B cell (primary cell): ENCODE data around the genes SLCO1C1, SPX and CMAS.

GRCh38 chr12:19591366-19592190 is 152.3 kb downstream of the AEBP2 start:
- PRO-cap = no peak
- CAGE, long polyA plus RNA = no peak

DNA sequence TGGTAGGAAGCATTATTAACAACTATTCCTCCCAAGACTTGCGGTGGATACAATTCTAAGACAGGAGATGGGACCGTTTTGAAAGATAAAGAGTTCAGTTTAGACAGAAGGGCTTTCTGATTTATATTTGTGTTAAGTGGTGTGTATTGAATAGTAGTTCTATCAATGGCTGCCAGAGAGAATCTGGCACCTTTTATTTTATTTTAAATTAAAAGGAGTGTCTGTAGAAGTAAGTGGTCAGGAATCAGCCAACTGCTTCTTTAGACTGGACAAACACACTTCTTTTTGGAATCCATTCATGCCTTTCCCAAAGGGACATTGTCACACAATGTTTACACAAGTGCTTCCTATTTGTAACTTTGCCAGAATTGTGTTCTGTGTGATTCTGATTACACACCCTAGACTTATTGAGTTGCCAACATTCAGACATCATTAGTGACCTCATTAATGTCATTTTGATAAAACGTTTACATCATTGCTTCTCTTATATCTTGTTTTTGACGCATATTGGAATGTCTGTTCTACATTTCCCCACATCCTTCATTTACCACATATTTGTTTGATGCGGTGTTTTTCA is 305.3 kb downstream of the AEBP2 start:
- PRO-cap = no peak
- CAGE, long polyA plus RNA = no peak

DNA sequence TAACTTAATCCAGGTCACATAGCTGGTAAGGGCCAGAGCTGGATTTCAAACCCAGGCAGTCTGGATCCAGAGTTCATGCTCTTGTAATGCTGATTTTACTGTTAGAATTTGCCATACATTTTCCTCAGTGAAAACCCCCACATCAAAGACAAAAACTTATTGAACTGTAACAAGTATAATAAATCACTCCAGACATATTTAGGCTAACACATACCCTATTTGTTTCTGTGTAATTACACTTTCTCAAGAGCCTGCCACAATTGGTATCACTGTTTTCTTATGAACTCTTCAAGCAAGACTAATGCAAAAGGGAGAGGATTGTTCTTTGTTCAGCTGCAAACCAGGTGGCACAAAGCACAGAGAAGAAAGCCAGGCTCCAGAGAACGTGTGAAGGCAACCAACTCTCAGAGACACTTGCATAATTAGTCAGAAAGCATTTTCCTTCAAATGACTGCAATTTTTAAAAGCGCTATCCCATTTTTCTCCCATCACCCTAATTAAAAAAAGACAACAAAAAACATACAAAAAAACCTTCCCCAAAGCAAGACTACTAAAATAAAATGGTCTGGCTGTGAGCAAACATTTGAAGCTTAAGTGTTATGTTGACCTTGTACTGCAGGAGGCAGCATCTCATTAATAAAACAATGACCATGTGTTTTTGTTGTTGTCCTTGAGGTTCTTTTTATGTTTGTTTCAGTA is 452.9 kb upstream of the PDE3A start:
- PRO-cap = no peak
- CAGE, long polyA plus RNA = no peak

GRCh38 chr12:19945805-19946214 is 422.5 kb upstream of the PDE3A start:
- PRO-cap = no peak
- CAGE, long polyA plus RNA = no peak

- PRO-cap = no peak
- CAGE, long polyA plus RNA = no peak
Observed at GRCh38 chr12:20695140-20695700, at the start of gene SLCO1C1. Gene SLCO1C1, plus strand, starts transcription at chr12:20695332.

DNA sequence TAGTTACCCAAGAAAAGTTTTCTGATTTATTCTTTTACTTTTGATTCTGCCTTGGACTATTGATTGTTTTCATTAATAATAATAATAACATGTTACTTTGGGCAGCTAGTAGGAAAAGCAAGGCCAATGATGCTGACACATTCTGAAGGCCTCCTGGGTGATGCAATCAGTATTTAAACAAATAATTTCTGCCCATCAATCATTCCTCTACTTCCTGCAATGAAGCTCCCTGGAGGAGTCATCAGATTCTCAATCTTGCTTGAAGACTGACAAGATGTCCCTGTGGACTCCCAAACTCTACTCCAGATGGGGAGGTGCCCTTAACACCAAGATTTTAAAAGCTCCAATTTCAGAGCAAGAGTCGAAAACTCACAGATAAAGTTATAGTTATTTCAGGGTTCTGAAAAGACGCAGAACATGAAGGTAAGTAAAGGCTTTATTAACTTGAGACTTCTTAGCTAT is at the start of gene SPX:
Gene SPX, plus strand, starts transcription at position 241 of the 462 bp plus-strand sequence.
- PRO-cap = no peak
- CAGE, long polyA plus RNA = no peak

DNA sequence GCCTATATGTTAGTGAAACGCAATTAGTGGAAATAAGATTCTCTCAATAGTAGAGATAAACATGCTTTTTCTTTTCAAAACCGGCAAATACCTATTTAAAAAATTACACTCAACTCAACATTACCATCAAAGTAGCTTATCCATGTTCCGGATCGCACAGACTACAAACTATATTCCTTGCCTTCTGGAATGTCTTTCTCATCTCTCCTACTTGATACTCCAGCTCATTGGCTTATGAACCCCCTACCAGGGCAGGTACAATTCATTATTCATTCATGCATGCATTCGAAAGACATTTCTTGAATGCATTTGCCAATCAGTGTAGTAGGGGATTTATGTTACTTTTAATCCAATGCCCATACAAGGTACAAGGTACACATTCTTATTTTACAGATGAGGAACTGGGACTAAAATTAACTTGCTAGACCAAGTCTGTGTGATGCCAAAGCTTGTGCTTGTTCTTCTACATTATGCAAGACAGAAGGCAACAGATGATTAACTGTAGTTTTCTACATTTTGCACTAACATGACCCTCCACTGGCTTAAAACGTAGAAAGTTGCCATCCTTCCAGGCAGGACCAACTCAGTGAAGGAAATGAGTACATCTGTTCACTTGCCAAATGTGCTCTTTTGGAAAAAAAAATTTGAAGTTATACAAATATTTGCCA is 53.7 kb upstream of the KCNJ8 start:
- PRO-cap = no peak
- CAGE, long polyA plus RNA = no peak

DNA sequence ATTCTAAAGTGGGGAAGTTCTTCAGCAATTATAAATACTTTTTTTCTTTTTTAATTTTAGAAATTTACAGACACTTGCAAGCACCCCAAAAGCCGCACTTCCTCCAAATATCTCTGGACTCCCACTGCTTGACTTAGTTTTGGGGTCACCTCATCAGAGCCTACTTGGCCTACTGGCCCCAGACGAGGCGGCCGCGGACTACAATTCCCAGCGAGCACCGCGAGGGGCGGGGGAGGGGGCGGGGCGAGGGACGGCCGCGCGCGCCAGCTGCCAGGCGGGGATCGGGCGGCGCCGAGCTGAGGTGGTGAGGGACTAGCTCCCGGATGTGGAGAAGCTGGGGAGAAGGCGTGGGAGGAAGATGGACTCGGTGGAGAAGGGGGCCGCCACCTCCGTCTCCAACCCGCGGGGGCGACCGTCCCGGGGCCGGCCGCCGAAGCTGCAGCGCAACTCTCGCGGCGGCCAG is at the start of gene CMAS:
Gene CMAS, plus strand, starts transcription at position 273 of the 463 bp plus-strand sequence.
- PRO-cap = unidirectional peak, plus-strand start at position 273 of the sequence
- CAGE, long polyA plus RNA = no peak

GRCh38 chr12:22624647-22624896 is 399 bp upstream of the ETNK1 start:
- PRO-cap = no peak
- CAGE, long polyA plus RNA = no peak

GRCh38 chr12:22652762-22653842 is 28.1 kb downstream of the ETNK1 start:
- PRO-cap = no peak
- CAGE, long polyA plus RNA = no peak

DNA sequence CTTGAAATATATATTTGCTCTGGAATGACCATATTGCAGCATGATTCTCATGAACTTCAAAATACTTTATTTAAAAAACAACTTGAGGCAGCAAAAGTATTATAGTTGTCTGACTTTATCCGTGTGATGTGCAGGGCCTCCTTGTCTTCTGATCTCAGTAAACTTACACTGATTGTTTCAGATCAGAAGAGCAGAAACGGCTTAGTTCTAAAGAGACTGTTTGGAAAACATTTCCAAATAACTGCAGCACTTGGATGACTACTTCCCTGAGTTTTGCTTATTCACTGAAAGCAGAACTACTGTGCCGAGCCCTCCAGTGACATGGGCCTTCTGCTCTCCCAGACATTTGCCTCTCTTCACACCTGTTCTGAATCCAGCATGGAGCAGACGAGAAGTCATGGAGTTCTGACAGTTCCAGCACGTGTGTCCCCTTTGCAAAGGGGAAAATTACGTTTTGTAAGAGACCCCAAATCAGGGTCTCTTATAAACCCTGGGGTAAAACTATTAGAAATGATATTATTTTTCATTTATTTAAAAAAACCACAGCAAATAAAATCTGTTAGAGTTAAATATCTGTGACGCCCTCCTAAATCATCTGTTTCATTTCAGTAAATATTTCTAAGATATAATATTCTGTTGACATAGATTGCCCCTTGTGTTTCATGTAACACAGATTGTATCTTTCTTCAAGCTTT is 31.4 kb downstream of the ETNK1 start:
- PRO-cap = no peak
- CAGE, long polyA plus RNA = no peak

DNA sequence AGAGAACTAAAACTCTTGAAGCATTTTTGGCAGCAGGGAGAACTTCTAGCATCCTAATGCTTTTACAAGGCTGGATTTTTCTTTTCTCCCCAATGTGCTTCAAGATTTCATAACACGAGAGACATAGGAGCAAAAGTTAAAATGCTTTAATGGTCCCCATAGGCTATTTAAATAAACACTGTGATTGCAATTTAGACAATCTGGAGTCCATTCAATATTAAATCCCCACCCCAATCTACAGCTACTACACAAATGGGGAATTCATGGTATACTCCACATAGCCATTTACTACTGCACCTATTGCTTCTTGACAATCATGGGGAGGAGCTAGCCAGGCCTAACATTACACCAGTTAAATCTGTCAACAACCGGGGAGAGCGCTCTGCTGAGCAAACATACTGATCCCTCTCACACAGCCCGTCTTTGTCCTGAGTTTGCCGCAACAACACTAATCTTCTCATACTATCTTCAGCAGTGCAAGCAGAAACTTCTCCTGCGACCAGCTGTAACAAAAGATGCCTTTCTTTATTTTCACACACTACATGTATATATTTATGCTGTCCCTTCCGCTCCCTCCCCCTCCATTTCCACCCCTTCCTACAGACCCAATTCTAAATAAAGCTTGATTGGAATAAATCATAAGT is 120.3 kb upstream of the SOX5 start:
- PRO-cap = no peak
- CAGE, long polyA plus RNA = no peak

DNA sequence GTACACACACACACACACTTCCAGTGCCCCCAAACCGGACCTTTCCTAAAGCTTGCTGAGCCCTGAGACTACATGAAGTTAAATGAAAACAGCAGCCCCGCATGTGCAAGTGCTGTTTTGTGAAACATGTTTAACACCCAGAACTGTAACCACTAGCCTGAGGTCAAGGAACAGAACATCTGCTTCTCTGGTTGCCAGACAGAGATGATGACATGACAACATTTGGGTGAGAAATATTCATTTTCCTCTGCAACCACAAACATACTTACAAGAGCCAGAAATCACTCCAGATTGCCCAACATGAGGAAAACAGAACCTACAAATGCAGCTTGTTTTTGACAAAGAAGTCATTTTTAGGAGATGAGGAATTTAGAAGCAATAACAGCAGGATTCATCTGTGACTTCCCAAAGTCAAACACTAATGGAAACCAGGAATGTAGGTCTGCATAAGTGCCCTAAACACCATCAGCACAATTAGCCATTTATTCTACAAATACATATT is 110.3 kb downstream of the BCAT1 start:
- PRO-cap = no peak
- CAGE, long polyA plus RNA = no peak

DNA sequence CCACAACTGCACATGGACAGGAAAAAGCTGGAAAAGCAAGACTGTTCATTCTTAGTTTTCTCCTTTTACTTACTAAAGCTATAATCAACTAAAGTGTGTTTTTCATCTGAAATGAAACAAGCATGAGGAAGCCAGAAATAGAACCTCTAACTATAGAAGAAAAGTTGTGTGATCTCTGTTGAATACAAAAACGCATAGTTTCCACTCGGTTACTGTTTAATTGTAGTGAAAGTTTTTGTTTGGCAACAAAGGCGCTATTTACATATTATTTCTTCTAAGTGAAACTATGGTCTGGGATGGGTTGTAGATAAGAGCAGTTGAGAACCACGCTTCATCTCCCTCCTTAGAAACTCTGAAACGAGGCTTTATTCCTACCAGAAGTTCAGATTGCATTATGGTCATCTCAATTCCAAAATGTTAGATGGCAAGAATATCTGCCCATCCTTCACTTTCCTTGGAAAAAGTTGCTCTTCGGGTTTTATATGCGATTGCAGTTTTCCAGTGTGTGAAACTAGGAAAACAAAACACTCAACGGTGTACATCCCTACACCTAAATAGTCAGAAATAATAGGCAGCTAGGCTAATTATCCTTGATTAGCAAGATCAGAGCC is 1.1 kb downstream of the BCAT1 start:
- PRO-cap = no peak
- CAGE, long polyA plus RNA = no peak

GRCh38 chr12:25054144-25054483 is 1.6 kb downstream of the IRAG2 start:
- PRO-cap = no peak
- CAGE, long polyA plus RNA = no peak

DNA sequence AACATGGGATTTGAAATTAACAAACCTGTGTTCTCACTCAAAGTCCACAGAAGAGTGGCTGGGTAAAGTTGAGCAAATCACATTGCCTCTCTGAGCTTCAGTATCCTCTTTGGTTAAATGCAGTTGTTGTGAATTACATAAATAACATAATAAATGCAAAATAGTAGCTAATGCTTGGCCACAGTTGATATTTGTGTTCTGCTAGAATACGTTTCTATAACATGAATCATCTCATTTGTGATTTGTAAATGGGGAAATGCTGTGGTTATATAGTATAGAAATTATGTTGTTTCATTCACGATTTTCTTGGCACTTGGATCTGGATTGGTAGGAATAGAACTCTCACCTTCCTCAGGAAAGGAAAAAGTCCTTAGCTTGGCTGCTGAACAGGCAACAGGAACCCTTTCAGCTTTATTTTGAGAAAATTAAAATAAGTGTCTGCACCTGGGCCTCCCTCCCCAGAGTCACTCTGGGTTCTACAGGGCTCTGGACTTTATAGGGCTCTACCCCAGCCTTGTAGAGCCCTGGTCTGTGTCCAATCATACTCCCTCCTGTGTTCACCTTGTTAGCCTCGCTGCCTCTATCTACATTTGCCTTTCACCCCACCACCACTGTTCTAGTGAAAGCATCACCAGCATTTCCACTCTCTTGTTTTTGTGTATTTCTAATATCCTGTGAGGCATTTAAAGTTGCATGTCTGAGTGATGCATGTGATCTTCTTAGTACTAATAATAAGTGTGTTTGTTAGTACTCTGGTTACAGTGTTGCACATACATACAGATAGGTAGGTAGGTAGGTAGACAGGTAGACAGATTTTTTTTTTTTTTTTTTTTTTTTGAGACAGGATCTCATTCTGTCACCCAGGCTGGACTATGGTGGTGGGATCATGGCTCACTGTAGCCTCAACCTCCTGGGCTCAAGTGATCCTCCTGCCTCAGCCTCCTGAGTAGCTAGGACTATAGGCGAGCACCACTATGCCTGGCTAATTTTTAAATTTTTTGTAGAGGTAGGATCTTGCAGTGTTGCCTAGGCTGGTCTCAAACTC is 4.3 kb downstream of the IRAG2 start:
- PRO-cap = unidirectional peak, minus-strand start at position 621 of the sequence
- CAGE, long polyA plus RNA = no peak

GRCh38 chr12:25233553-25234134 is 17.1 kb downstream of the KRAS start:
- PRO-cap = no peak
- CAGE, long polyA plus RNA = no peak

DNA sequence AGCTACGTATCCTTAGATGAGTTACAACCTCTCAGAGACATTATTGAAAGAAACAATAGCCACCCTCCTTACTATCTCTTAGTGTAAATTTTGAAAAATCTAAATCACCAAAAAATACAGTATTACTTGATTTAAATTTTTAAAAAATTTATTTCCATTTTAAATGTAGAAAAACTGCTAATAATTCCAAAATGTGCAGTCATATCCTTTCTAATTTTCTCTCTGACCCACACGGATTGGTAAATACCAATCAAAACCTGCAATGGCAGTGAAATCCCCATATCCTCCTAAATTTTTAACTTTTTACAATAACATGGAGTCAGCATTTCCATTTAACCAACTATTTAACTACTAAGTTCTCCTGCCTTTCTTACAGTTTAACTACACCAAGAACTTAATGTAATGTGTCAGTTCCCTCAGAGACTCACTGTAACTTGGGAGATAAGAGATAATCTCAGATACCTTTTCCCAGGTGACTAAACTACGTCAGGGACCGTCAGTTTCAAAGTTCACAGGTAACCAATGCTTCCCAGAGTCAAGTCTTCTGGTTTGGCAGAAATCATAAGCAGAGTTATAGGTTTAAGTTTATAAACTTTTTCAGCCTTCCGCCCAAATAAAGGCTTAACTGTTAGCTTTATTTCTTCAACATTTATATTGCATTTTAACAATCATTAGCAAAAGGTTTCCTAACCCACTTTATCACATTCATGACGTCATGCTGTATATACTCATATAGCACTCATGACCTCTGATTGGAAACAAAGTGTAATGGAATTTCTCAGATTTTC is 7.7 kb downstream of the KRAS start:
- PRO-cap = no peak
- CAGE, long polyA plus RNA = no peak

DNA sequence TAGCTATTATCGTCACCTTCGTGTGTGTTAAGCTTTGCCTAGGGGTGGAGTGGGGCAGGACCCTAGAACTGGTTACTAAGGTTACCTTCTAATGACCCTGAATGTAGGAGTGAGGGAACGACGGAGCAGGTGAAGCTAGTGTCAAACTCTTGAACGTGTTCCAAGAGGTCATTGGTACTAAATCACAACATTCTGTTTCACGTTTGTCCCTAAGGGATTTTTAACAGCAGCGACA is 134.0 kb upstream of the KRAS start:
- PRO-cap = no peak
- CAGE, long polyA plus RNA = no peak

DNA sequence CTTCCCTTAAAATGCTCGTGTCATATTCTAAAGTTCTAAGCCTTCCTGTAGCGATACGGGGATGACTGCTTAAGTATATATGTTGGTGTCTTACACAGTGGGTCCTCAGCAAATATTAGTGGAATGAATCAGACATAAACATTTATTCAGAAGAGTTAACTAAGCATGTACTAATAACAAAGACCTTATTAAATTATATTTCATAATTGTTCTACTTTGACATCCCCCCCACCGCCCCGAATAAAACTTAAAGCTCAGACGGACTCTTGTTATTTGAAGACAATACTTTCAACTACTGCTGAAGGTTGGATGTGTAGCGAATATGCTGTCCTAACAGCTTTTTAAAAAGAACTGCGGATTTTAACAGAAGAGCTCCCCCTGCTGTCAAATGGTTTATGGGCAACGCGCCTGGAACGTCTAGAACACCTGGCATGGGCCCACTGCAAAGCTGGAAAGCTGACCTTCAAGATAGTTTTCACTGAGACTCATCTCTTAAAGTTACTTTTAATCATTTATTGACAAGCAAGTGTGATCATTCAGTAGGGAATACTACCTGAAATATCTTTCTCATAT is 136.6 kb upstream of the KRAS start:
- PRO-cap = no peak
- CAGE, long polyA plus RNA = no peak